ENCODE measurements around a stretch of chr3.

DNA sequence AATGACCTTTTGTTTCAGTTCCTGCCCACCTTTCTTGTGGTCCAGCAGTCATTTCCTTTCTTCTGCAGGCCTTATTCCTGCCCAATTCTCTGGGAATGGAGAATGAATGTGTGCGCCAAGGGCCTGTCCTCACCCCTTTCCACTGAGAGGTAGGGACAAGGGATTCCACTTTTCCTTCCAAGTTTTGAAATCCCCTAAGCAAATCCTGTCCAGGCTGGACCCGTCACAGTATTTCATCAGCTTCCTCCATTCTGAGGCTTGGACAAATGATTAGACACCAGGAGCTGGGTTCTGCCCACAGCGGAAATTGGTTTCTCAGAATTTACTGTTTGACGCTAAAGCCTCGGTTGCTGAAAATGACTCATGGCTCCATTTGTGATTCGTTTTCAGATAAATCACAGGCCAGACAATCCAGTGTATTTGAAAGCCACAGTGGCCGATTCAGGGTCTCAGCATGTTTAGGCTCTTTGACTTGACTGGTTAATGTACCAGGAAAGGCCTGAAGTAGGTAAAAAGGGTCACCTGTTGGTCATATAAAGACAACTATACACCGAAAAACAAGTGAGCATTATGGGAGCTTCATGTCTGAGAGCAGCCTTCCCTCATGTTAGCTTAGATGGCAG is 15.9 kb downstream of the ZNF80 start:
- PRO-cap: no peak

DNA sequence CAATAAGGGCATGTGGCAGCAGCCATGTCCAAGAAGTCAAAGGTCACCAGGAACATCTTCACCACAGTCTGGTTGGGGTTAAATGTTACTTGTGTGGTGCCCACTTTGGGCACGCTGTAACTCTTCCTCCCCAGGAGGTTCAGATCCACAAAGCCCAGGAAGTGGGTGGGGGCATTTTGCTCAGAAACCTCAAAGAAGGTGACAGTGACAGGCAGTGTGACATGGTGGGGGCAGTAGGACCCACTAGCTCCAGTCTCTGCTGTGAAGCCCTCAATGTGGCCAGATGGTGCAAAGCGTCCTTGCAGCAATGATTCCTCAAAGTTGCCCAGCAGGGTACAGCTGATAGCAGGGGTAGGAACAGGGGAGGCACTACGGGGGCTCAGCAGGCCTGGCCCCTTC is 5.7 kb downstream of the ZNF80 start:
- PRO-cap: no peak

GRCh38 chr3:114297959-114298389 is 4.1 kb downstream of the TIGIT start:
- PRO-cap: no peak

DNA sequence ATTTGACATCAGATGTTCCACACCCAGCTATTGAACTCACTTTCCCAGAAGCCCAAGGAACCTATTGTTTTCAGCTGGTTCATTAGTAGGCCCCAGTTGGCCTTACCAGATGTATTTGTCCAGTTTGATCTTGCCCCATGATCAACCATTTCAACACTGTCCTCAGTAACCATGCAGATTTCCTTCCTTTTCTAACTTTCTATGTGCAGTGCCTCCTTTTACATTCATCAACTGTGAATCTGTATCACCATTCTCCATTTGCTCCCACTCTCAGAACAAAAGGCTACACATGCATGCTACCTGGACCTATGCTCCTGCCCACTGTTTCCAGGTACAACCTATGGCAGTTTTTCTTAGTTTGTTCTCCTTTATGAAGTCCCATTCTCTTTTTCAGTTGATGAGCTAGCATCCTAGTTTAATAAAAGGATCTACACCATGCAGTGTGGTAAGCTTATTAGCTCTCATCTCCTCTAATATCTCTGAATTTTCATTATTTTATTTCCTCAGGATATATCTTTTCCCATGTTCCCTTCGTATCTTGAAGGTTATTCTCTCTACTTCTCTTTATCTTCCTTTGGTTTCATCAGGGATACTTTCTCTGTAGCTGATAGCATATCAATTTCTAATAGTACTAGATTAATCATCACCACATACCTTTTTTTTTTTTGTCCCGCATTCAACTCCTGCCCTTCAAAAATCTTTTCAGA is 103.2 kb downstream of the TIGIT start:
- PRO-cap: no peak

DNA sequence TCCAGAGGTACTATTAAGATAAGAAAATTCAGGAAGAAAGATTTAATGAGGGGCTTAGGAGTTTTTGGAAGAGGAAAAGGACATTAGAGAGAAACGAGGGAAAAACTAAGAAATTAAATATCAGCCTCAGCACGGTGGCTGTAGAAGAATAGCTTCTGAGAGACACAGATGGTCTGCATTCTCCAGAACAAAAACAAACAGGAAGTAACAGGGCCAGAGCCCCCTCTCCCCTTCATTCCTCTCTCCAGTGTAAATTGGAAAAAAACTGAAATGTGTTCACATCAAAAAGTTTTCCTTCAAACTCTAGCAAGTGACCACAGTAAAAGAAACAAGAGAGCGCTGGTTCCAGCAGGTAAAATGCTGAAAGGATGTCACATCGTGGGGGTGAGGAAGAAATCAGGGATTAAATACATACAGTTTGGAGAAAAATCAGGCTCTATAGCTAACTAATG is 116.5 kb downstream of the TIGIT start:
- PRO-cap: no peak

DNA sequence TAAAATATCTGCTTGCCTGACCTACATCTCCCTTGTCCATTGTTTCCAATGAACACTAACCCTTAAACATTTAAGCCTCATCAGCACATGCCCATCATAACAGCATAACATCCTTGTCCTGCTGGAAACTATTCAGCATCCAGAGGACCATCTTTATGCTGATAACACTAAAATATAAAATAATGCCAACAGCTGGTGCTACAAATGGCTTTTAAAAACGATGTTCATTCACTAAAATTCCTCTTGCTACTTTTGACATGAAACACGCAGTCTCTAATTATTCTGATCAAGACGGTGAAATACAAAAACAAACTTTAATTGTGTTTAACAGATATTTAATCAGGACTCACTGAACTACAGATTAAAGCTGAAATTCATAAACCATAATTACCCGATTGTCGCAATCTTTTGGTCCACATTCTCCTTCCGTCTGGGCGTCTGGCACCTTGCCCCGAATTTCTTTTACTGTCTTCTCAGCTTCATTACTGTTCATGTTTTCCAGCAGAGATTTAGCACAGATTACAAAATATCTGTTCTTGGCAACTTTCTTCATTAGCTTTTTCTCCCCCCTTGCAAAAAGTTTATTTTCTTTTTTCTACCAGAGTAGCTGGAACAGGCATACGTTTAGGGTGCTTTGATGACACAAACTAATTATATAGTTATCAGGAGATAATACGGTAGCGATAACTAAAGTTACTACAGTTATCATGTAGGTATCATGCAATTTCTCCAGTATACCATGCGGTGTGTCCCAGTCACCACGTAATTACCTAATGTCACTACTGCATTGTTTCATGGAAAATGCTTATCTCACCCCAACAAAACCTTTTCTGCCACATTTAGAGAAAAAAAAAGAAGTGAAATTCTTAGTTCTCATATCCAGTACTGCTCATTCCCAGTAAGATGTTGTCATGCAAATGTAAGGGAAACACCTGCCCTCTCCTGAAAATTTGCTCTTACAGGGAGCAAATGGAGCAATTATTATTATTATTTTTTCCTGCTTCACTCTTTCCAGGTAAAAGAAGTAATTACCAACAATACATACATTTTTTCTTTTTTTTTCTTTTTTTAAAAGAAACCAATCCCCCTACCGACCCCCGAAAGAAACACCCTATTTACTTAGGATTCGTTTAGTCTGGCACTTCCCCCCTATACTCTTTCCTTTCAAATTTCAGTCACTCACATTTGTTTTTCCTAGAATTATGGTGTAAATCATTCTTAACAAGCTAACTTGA is 271.5 kb downstream of the TIGIT start:
- PRO-cap: no peak

DNA sequence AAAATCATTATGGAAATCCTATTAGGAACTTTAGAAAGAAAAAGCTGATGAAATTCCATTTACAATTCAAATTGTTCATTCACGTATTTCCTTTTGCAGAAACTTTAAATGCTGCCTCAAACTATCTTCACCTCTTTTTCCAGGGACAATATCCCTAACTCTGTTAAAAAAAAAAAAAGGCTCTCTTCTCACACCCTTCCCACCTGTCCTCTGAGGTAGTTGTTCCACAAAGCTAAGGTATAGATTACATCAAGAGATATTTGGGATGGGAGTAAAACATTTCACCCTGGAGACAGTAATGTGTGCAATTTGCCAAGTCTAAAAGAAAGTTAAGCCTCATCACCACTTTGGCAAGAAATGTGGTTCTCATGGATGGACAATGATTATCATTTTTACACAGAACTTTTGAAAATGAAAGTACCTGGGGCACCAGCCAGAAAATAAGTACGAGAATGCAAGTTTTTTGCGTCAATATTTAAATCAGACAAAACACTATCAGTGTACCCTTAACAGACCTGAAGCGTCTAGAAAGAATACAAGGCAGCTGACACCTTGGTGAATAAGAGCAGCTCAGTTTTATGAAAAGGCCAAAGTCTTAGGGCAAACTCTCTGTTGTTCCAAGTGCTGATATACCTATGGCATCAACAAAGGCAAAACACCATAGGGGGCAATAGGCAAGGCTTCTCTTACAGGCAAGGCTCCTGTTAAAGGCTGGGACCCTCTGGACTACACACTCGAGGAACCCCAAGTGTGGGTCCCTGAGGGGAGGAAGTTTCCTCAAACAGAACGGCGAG is 290.7 kb downstream of the TIGIT start:
- PRO-cap: no peak

DNA sequence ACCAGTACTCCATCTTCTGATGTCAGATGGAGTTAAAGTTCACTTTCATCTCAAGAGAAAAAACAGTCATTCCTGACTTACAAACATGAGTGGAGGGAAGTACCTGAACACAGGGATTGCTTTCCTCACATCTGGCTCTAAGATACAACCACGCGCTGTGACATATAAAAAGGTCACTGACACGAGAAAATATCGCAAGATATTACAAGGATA is 424.5 kb downstream of the TIGIT start:
- PRO-cap: no peak

DNA sequence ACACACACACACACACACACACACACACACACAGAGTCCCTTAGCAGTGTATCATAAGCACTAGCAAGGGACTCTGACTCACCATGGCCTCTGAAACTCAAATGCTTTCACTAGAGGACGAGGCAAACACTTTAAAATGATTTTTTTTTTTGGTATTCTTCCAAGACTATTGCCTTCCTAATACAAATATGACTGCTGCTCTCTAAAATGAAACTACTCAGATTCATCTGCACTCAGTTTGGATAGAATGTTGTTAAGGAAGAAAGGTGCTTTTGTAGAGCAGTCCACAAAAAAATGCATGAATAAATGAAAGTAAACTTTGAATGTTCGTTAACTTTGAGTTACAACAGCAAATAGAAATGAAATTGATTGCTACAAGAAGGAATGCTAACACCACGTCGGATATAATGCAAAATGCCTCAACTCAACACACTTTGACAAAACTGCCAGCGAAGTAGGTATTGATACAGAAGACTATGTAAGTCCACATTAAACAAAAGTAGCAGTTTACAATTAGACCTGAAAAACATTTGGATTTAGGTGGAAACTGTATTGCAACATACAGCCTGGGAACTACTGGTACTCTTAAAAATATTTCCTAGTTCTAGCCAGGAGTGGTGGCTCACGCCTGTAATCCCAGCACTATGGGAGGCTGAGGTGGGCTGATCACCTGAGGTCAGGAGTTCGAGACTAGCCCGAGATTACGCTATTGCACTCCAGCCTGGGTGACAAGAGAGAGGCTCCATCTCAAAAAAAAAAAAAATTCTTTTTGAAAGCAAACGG is 246.4 kb downstream of the ZBTB20 start:
- PRO-cap: no peak

- PRO-cap: no peak
Observed at GRCh38 chr3:115092342-115092966, 54.6 kb downstream of the ZBTB20 start.

- PRO-cap: no peak
Observed at GRCh38 chr3:115100010-115100605, 47.0 kb downstream of the ZBTB20 start.

DNA sequence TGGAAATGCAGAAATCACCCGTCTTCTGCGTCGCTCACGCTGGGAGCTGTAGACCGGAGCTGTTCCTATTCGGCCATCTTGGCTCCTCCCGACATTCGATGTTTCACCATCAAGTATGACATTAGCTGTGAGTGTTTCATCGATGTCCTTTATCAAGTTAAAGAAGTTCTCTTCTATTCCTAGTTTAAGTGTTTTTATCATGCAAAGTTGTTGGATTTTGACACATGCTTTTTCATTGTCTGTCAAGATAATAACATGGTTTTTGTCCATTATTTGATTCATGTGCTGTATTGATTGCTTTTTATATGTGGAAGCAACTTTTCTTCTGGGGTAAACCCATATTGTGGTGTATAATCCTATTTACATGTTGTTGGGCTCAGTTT is 171.3 kb upstream of the ZBTB20 start:
- PRO-cap: no peak

DNA sequence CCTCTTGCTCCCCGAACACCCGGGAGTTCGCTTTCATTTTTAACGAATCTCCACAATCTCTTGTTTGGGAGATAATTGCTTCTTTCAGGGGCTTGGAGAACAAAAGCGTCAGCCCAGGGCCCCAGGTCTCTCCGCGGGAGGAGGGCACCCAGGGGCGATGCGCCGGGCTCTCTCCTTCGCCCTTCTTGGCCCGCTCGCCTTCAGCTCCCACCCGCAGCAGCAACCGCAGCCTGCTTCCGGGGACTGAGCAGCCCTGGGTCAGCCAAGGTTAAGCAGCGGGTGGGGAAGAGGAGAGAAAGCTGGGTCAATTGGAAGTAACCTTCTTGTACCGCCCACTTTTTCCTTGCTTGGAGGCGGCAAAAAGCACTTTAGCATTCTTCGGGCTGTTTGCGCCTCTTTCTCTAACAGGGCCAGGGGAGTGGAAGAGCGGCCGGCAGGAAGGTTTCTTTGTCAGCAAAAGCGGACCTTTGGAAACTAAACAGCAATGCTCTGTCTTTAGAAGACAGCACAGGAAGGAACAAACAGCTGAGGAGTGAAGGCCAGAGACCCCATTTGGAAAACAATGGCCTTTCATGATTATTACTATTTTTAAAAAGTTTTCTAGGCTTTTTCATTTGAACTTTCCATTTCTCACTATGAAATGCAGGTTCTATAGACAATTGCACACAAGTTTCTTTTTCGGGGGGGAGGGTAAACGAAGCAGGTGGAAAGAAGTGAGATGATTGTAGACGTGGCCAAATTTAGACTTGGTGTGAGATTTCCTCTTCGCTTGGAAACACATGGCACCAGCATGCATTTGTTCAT is 35.6 kb downstream of the GAP43 start:
- PRO-cap: bidirectional peak, plus-strand start at position 407 of the sequence, minus-strand start at position 245 of the sequence

DNA sequence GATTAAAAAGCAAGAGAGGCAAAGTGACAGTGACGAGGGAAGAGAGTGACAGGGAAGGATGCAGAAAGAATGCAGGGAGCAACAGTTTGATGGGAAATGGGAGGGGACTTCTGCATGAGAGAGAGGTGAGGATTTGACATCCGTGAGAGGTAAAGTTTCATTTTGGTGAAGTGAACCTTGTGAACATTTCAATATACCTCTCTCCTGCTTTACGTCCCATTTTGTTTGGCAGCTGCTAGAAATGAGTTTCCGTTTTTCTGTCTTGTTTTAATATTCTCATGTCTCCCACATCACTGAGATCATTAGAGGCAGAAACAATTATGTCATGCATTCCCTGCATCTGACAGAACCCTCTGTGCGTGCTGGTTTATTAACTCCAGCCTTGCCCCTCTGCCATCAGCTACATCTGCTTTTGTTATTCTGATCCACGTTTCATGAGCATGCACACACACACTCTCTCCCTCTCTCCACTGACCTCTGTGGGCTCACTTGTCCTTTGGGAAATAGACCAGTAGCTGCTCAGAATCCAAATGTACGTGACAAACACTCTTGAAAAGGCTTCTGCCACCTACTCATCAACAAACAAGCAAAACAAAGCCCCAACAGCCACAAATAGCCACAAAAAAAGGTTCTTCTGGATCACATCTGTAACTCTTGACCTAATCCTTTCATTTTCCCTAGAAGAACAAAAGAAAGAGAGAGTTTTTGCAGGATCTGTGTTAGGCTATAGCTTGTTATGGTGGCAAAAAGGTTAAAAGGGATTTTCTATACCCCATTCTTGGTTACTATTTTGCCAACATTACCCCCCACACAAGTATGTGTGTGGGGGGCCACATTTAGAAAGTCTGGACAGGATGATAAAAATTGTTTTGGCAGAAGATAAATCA is 161.9 kb downstream of the GAP43 start:
- PRO-cap: no peak

GRCh38 chr3:115790637-115791285 is 167.5 kb downstream of the GAP43 start:
- PRO-cap: no peak

GRCh38 chr3:117276703-117277122 is 831.4 kb upstream of the LSAMP start:
- PRO-cap: no peak

DNA sequence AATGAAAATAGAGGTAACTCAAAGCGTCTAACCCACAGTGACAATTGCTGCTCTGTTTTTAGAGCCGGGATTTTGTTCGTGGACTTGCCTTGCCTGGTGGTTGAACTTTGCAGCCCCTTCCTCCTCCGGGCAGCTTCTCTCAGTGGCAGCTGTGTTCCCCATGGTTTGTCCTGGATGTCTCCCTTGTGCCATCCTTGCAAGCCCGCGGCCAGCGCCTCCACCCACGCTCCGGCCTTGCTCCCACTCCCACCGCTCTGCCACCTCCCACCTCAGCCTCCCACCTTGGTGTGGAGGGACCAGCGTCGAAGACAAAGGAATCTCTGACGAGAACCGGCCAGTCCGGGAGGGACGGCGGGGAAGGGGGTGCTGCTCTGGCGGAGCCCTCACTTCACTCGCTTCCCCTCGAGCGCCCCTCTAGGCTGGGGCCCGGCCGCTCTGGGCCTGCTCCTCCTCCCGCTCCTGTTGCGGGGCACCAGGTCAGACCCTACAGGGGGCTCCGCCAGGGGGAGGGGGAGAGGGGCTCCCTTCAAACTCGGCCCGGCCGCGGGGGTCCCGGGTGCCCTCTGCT is 28.2 kb downstream of the ARHGAP31 start:
- PRO-cap: unidirectional peak, plus-strand start at position 337 of the sequence

DNA sequence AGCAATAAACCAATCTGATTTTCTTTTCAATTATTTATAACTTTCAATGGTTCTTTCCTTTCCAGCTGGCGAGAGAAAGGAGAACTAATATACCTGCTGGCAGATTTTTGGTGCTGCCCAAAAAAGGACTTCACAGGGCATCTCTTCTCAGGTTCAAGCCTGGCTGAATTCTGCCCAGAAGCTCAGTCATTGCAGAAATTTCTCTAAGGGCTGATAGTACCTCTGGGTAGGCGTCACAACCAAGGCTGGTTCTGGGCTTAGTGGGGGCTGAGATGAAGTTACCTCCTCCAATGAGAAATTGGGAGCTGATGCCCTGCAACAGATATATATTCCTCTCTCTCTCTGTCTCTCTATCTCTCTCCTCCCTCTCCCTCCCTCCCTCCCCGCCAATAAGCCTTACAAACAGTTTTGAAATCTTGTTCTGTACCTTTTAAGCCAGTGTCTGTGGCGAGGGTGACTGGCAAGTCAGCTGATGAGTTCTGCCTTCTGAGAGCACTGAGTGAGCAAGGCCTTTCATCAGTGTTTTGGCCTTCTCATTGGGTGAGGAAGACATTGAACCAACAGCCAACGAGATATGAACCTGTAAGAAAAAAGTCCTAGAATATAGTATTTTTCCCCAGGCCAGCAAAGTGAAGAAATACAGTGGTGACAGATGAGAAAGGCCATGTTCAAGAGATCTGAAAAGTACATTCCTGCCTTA is 45.6 kb downstream of the TMEM39A start:
- PRO-cap: no peak

GRCh38 chr3:119437337-119438351 is 25.8 kb downstream of the TMEM39A start:
- PRO-cap: no peak

DNA sequence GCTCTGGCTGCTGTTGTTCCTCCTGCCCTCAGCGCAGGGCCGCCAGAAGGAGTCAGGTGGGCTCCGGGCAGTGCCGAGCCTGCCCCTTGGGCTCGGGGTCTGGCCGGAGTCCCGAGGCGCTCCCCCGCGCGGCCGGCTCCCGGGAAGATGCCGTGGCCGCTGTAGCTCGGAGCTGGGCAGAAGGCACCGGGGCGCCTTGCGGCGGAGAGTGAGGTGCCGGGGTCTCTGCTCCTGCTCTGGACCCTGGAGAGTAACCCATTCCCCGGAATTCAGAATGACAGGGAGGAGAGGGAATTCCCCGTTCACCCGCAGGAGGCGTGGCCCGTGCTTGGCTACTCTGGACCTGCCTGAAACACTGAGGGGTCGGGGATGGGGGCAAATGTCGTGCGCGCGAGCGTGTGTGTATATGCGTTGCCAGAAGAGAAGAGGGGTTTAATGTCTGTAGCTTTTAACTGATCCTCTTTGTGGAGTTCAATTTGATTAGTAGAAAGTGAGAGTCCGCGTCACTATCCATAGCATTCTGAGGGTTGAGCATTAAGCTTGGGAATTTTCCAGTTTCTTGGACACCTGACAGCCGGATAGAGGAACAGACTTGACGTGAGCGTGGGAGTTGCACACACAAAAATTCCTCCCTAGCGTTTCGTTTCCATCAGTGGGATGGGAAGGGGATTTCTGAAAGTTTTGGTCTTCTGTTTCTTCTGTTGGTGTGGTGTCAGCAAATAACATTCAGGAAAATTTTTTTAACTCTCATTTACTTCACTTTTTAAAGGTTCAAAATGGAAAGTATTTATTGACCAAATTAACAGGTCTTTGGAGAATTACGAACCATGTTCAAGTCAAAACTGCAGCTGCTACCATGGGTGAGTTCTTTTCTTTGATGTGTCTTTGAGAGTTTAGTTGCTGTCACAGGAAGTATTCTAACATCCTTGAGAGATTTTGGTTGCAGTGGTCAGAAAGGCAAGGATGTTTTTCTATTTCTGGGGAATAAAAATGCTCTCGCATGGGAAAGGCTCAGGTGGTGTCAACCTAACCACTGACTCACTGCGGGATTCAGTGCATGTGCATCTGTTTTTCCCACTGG is 628 bp downstream of the POGLUT1 start:
- PRO-cap: no peak